Airway epithelial cell (primary cell): Measurements from ENCODE around the genes POTEG, OR4K15, OR11H6, EDDM3B, RNASE3 and RNASE13.

GRCh38 chr14:19434082-19434581 is at the start of gene POTEG:
TSS of gene POTEG (minus strand) at chr14:19434341.
- RAMPAGE, long total RNA = no peak

DNA sequence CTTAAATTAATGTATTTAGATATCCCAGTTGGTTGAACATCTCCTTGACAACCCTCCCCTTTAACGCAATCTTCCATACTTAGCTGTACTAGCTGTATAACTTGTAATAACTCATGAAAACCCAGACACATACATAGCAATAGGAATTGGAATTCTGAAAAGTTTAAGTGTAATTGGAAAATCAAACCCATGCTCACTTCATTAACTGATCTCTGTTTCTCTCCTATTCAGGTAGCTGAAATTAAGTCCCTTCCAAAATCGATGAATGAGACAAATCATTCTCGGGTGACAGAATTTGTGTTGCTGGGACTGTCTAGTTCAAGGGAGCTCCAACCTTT is at the start of gene OR4K15:
OR4K15 (plus strand) TSS at position 262 of the 338 bp plus-strand sequence.
- RAMPAGE, long total RNA = no peak

- RAMPAGE, long total RNA = no peak
Observed at GRCh38 chr14:20223549-20223785, at the start of gene OR11H6. TSS of gene OR11H6 (plus strand) at chr14:20223710.

DNA sequence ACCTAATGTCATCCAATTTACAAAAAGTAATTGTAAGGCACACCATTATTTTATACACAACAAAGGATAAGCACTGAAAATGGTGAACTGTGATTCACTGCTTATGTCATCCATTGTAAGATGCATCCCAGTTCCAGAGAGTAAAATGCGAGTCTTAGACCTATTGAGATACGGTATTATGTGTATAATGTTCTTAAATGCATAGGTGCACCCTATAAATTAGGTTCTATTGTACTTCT is 405 bp downstream of the PARP2 start:
- RAMPAGE, long total RNA = no peak

DNA sequence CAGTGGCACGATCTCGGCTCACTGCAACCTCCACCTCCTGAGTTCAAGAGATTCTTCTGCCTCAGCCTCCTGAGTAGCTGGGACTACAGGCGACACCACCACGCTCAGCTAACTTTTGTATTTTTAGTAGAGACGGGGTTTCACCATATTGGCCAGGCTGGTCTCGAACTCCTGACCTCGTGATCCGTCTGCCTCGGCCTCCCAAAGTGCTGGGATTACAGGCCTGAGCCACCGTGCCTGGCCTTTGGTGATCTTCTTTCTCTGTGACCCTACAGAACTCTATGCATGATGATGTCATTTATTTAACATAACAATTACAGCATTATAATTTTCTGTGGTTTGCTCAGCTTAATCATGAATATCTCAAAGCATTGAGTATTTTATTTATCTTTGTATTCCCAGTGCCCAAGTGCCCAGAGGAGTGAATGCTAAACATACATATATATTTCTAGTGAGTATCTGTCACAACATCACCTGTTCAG is 1.8 kb downstream of the OSGEP start:
- RAMPAGE, long total RNA = no peak

- RAMPAGE, long total RNA = no peak
Observed at GRCh38 chr14:20610052-20610377, 18.8 kb upstream of the RNASE12 start.

DNA sequence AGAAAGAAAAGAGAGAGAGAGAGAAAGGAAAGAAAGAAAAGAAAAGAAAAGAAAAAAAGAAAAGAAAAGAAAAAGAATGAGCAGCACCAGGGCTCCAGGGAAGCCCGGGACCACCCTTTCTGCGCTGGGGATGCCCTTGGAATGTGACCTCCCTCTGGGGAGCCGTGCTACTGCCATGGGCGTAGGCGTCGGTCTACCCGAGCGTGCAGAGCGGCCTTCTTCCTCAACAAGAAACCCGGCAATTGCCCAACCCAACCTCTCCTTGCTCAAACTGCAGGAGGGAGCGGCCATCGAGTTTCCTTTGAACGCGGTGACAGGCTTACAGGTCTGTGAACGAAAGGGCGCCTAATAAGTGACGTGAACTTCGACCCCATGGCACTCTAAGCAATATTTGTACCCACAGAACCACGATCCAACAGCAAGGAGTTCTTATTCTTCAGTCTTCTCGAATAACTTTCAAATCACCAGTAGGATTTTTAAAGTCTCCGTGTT is 16.8 kb downstream of the OR6S1 start:
- RAMPAGE, long total RNA = no peak

- RAMPAGE, long total RNA = no peak
Observed at GRCh38 chr14:20732976-20733586, 12.6 kb upstream of the EDDM3A start.

- RAMPAGE, long total RNA = no peak
Observed at GRCh38 chr14:20768069-20768459, at the start of gene EDDM3B. TSS of gene EDDM3B (plus strand) at chr14:20768404.

- RAMPAGE, long total RNA = no peak
Observed at GRCh38 chr14:20781602-20782808, 937 bp downstream of the RNASE6 start.

GRCh38 chr14:20801350-20802385 is 976 bp downstream of the RNASE1 start:
- RAMPAGE, long total RNA = no peak

DNA sequence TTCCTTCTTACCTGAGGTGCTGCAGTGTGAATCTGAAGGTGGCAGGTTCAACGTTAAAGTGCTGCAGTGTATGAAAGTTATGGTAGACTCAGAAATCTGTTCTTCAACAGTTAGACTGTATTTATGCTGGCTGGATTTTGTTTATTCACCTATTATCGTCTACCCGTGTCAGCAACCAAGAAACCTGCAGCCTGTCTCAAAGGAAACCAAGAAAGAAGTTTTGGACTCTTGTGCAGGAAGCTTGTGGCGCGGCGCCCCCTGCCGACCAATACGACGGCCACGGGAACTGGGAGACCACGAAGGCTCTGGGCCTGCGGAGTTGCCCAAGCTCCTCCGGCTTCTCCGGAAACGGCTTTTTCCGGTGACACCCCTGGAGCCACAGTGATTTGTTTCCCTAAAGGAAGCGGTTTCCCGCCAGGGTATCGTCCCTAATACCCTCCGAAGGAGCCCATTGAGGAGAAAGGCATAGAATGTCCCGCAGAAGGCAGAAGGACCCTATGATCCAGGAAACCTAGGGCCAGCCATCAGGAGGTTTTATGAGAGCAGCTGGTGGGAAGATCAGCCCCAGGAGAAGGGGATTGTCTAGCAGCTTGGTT is 17.5 kb upstream of the RNASE3 start:
- RAMPAGE, long total RNA = no peak

- RAMPAGE, long total RNA = no peak
Observed at GRCh38 chr14:20891316-20891641, at the start of gene RNASE3. TSS of gene RNASE3 (plus strand) at chr14:20891385.

DNA sequence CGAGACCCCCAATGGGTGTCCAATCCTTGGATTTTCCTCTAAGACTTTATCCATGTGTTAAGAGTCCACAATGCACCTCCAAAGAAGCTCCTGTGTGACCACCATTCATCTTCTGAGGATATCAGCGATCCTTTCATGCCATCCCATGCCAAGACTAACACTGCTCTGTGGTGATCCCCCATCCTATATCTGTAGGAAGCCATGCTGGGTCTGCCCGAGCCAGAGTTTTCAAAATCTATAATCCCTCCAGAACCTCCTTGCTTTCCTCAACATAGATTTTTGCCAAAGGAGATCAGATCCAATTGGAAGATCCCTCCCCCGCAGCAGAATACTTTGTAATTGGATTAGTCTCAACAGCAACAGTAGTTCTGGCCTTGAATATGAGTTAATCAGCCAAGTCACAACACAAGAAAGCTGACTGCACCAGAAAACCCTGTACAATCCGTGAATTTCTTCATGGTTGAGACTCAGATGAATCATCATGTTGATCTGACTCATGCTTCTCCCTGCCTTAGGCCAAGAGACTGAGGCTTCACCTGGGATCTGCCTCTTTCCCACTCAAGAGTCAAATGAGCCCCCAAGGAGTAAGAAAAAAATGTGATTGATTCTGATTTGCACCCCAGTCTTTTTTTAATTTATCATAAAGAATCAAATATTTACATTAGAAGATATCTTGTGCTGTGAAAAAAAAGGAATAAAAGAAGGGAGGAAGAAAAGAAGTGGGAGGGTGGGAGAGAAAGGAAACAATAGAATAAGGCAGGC is 3.0 kb upstream of the METTL17 start:
- RAMPAGE, long total RNA = no peak

GRCh38 chr14:21034733-21035057 is at the start of gene RNASE13:
TSS of gene RNASE13 (minus strand) at chr14:21034807.
- RAMPAGE, long total RNA = no peak

GRCh38 chr14:21085933-21086476 is 12.4 kb downstream of the ZNF219 start:
- RAMPAGE, long total RNA = no peak

GRCh38 chr14:21203370-21203924 is 47.6 kb upstream of the OR5AU1 start:
- RAMPAGE, long total RNA = no peak

DNA sequence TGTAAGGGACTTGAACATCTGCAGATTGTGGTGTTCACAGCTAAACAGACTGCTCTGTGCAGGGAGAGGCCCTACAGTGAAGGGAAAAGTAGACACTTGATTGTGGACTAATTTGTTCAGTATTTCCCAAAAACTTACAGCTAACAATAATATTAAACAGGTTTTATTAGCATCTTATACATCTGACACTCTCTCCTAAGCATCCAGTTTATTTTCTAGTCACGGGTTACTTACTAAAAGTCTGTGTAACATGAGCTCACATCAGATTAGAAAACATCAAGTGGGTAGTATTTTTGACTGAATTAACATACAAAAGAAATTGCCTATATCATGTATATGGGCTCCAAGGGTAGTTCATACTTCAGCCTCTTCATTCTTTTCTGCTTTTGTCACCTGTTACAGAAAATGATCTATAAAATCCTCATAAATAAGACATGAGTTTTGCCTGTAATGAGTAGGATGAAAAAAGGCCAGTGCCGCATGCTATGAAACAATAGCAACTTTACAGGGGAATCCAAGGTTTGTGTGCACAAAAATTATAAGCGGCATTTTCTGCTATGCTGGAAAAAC is 53.5 kb upstream of the OR5AU1 start:
- RAMPAGE, long total RNA = no peak

GRCh38 chr14:21224143-21225481 is 44.6 kb downstream of the HNRNPC start:
- RAMPAGE, long total RNA = no peak

DNA sequence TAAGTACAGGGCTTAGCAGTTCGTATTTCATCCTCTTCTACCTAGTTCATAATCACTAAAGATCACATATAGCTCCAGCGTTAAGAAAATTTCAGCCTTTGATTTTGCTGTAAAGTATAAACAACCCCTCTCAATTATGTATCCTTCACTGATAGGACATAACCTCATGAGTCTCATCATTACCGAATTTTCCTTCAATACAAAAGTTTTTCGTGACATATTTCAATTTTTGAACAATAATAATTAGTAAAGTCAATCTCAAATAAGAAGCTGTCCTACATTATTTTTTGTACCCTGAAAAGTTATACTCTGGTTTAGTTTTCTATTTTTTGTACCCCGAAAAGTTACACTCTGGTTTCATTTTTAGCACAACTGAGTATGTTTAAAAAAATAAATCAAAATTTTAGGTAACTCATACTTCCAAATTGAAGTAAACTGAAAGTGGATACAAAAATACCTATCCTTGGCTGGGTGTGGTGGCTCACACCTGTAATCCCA is 22.0 kb downstream of the HNRNPC start:
- RAMPAGE, long total RNA = no peak